Skeletal muscle cell (primary cell): ENCODE measurements around the genes BMPR1B, ADH4 and ADH1C.

GRCh38 chr4:94602901-94603419 is 151.2 kb downstream of the PDLIM5 start:
- RRBS = no CpG with 5 or more reads among the region's 1 CpG

DNA sequence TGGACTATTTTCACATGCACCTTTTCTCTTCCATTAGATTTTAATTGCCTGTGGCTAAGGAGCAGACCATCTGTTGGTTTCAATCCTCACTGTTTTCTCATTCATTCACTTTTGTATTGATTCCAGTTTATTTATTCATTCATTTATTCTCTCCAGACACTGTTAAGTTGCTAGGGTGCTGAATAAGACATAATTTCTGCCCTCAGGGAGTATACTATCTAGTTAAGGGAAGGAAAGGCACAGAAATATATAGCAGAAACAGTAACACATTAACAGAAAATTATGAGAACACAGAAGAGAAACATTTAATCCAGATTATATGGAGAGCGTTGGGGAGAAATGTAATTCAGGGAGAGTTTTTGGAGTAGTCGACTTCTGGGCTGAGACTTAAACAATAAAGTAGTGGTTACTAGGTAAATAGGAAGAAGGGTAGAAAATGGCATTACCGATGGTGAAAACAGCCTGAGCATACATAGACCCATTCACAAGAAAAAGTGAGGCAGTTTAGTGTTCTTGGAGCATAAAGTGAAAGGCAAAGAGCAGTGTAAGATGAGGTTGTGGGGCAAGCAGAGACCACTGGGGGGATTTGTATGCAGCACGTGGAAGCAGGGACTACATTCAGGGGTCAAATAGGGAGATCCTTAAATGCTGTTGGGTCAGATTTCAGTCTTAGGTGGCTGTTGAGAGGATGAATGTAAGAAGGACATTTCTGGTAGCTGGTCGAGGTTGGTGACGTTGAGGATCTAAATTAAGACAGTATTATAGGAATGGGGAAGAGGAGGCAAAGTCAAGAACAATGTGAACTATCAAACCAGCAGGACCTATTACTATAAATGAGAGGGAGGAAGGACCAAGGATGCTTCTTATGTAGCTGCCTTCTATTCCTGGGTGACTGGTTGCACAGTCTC is 118.8 kb upstream of the BMPR1B start:
- RRBS = no CpG with 5 or more reads among the region's 6 CpGs

DNA sequence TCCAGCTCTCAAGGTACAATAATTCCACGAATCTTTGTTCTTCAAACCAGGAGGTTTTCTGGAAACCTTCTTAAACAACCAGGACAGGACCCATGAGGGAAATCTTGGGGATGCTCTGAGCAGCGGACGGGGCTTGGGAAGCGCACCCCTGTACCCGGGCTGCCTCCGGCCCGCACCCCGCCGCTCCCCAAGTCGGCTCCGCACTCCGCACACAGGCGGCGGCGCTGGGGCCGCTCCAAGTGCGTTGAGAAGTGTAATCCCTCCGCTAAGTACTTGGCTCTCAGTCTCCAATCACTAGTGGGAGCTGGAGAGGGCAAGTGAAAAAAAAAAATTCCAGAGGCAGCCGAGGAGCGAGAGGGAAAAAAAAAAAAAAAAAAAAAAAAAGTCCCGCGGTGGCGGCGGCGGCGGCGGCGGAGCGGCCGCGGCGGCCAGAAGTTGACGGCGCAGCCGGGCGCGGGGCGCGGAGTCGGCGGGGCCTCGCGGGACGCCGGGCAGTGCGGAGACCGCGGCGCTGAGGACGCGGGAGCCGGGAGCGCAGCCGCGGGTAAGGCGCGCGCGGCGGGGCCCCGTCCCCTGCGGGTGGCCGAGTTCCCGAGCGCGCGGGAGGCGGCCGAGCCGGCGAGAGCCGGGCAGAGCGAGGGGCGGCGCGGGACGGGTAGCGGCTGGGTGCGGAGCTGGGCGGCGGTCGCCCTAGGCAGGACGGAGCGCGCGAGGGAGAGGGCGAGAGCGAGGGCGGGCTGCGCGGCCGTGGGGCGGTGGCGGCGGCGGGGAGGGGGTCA is at the start of gene BMPR1B:
Gene BMPR1B (plus strand): TSS at position 431 of the 779 bp plus-strand sequence.
- RRBS = under 1% methylated on average over 34 of the region's 96 CpGs

DNA sequence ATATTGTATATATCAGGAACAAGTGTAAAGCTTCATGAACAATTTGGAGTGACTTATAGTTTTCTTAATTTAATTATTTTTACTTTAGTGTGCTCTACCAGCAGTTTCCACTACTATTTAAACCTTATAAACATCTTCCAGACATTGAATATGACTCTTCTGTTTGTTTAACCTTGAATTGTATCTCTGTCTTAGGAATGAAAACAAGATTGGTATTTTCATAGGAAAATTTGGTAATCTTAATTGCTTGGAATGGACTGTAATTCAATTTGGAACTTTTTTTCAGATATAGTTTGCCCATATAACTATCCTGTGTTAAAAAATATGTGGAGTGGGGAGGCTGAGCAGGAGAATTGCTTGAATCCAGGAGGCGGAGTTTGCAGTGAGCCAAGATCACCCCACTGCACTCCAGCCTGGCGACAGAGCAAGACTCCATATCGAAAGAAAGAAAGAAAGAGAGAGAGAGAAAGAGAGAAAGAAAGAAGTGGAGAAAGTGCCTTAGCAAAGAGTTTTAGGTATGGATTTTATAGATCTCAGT is 242.4 kb downstream of the BMPR1B start:
- RRBS = no CpG with 5 or more reads among the region's 3 CpGs

DNA sequence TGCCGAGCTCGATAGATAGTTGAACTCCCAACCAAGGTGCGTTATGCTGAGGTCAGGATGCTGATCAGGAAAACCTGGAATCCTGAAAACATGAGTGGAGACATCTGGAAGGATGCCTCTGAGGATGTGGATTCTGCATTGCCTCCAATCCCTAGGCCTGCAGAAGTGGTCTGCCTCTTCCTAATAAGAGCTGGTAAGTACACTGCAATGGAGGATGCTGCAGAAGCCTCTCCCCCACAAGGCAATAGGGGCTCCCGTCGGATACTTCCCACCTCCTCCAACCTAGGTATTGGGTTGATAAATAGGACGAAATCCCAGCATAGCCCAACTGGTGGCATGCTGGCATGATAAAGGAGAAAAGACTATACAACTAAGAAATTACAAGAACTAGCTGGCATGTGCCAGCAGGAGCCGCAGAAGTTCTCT is 114.1 kb downstream of the PDHA2 start:
- RRBS = no CpG with 5 or more reads among the region's 7 CpGs

- RRBS = no CpG with 5 or more reads among the region's 5 CpGs
These were observed 758.5 kb downstream of the PDHA2 start for GRCh38 chr4:96598388-96598759.

DNA sequence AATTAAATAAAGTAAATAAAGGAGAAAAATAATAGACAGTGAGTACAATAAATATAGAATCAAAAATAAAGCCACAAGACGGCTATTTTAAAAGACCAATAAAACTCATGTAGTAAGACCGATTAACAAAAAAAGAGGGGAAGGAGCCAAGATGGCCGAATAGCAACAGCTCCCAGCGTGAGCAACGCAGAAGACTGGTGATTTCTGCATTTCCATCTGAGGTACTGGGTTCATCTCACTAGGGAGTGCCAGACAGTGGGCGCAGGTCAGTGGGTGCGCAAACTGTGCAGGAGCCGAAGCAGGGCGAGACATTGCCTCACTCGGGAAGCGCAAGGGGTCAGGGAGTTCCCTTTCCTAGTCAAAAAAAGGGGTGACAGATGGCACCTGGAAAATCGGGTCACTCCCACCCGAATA is 239.8 kb downstream of the STPG2 start:
- RRBS = no CpG with 5 or more reads among the region's 13 CpGs

GRCh38 chr4:98284607-98285101 is 23.5 kb downstream of the RAP1GDS1 start:
- RRBS = no CpG with 5 or more reads among the region's 4 CpGs

- RRBS = no CpG with 5 or more reads among the region's 7 CpGs
These were observed 185.4 kb downstream of the RAP1GDS1 start for GRCh38 chr4:98446399-98447142.

GRCh38 chr4:98654338-98654984 is 4.0 kb downstream of the TSPAN5 start:
- RRBS = no CpG with 5 or more reads among the region's 6 CpGs

- RRBS = no CpG with 5 or more reads among the region's 1 CpG
These were observed 14.5 kb upstream of the ADH5 start for GRCh38 chr4:99103020-99103513.

GRCh38 chr4:99124885-99125607 is 19.1 kb downstream of the ADH4 start:
- RRBS = no CpG with 5 or more reads among the region's 1 CpG

GRCh38 chr4:99143836-99144491 is at the start of gene ADH4:
Gene ADH4, minus strand, starts transcription at chr4:99144297.
- RRBS = no CpG with 5 or more reads among the region's 2 CpGs

DNA sequence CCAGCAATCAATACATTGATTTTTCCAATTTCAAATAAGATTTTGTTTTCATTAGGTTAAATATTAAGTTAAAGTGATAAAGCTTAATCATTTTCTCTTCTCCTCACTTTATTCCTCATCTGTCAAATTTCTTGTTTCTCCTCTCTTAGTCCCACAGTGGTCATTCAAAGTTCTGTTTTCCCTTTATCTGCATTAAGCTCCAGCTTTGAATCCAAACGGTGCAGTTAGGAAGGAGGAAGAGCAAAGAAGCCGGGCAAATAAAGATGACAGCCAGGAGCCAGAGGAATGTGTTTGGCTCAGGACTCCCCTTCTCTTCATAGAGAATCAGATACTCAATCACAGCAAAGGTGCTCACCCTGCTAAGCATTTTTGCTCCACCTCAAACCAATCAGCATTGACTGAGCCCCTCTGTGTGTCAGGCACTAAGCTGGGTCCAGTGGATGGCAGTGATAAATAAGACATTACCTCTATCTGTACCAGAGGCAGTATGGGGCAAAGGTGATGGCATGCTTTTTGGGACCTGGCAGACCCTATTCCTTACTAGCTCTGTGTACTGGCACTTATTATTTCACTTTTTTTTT is 434 bp upstream of the ADH1A start:
- RRBS = no CpG with 5 or more reads among the region's 2 CpGs

GRCh38 chr4:99307711-99308210 is 13.4 kb downstream of the ADH1B start:
- RRBS = no CpG with 5 or more reads among the region's 4 CpGs

DNA sequence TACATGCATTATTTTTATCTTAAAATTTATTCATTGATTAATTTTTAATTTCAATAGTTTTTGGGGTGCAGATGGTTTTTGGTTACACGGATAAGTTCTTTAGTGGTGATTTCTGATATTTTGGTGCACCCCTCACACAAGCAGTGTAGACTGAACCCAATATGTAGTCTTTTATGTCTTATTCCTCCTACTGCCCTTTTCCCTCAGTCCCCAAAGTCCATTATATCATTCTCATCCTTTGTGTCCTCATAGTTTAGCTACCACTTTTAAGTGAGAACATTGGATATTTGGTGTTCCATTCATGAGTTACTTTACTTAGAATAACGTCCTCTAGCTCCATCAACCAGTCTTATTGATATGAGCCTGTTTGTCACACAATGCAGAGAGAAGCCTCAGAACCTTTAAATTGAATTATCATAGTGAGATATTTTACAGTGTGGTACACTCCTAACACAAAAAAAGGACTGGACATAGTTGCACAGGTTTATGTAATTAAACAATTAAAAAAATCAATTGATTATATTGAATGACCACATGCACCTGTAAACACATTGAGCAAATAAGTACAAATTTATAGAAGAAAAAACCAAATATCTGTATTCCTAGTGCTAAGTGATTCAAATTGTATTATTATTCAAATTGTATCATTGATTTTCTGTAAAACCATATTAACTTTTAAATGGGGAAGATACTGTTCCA is 1.0 kb downstream of the ADH1B start:
- RRBS = no CpG with 5 or more reads among the region's 2 CpGs

GRCh38 chr4:99352622-99353600 is at the start of gene ADH1C:
Gene ADH1C, minus strand, starts transcription at chr4:99352746.
- RRBS = no CpG with 5 or more reads among the region's 11 CpGs

GRCh38 chr4:99381595-99382080 is 29.1 kb upstream of the ADH1C start:
- RRBS = no CpG with 5 or more reads among the region's 1 CpG

GRCh38 chr4:99382743-99383361 is 30.3 kb upstream of the ADH1C start:
- RRBS = no CpG with 5 or more reads among the region's 1 CpG

- RRBS = no CpG with 5 or more reads among the region's 6 CpGs
These were observed 1.9 kb upstream of the MTTP start for GRCh38 chr4:99572494-99573263.